Mesenchymal stem cell of Wharton's jelly (primary cell): Measurements from ENCODE around the genes H2AC18, H2AC20, BOLA1 and ECM1.

GRCh38 chr1:149842422-149843179 lies at the start of gene H2AC18:
Gene H2AC18, minus strand, starts transcription at chr1:149842750.
- CAGE, long polyA plus RNA: no peak

- CAGE, long polyA plus RNA: no peak
Observed at GRCh38 chr1:149884511-149884830, 2.0 kb downstream of the H2BC21 start.

- CAGE, long polyA plus RNA: no peak
Observed at GRCh38 chr1:149884831-149885665, 1.4 kb downstream of the H2BC21 start.

- CAGE, long polyA plus RNA: no peak
Observed at GRCh38 chr1:149886763-149887222, at the start of gene H2AC20. Gene H2AC20, plus strand, starts transcription at chr1:149886918.

GRCh38 chr1:149899264-149900641 lies at the start of gene BOLA1:
Gene BOLA1, plus strand, starts transcription at chr1:149899568.
- CAGE, long polyA plus RNA: no peak

- CAGE, long polyA plus RNA: no peak
Observed at GRCh38 chr1:149995122-149995525, 15.4 kb downstream of the OTUD7B start.

DNA sequence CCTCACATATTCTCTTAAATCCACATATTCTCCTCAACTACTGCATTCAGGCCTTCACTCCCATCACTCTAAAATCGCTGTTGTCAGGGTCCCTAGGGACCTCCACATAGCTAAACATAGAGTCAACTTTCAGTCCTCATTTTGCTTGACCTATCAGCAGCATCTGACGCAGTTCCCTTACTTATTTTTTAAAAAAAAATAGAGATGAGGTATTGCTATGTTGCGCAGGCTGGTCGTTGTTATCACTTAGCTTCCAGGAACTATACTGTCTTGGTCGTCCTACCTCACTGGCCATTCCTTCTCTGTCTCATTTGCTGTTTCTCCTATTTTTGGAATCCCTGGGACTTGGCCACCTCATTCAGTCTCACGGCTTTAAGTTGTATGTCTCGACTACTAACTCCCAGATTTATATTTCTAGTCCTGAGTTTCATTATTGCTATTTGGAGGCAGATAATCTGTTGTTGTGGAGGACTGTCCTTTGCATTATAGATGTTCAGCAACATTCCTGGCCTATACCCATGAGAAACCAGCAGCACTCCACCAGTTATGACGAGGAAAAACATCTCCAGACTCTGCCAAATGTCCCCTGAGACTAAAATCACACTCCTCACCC lies 11.5 kb upstream of the PLEKHO1 start:
- CAGE, long polyA plus RNA: no peak

GRCh38 chr1:150151189-150151782 lies 1.6 kb downstream of the PLEKHO1 start:
- CAGE, long polyA plus RNA: no peak

DNA sequence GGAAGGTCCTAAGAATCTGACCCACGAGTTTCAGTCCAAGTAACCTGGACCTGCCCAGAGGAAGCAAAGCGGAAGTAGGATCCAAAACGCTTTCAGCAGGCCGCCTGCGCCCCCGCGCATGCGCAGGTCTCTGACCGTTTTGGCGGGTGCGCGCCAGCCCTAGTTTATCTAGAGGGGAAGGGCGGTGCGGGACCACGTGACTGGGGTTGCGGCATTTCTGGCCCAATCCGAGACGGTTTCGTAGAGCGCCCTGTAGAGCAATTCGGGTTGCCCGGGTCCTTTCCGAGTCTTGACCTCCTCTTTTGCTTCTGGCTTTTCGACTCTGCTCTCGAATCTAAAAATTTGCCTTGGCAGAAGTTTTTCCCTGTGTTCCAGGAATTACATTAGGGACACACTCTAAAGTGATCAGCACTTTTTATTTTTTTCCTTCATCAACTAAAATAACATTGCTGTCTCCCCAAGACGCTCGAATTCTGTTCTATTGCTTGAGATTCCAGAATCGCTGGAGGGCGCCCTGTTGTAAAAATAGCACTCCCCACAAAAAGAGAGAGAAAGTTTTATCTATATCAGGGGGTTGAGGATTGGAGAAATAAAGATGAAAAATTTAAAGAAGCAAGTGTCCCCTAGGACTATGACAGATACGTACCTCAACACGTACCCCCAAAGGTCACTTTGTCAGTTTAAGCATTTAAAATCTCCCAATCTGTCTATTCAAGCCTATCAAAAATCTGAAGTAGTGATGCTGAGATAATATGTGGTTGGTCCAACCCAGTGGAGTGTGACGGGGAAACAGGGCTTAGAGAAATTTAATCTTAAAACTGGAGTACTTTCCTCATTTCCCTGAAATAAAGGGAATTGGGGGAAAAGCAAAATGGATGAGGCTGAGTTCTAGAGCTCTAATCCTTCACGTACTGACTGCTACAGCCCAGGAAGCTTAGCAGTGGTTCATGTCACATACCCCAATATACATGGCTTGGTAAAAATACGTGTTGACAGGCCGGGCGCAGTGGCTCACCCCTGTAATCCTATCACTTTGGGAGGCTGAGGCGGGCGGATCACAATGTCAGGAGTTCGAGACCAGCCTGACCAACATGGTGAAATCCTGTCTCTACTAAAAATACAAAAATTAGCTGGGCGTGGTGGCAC lies 22.0 kb downstream of the ANP32E start:
- CAGE, long polyA plus RNA: no peak

- CAGE, long polyA plus RNA: no peak
Observed at GRCh38 chr1:150218574-150219060, 17.3 kb downstream of the ANP32E start.

DNA sequence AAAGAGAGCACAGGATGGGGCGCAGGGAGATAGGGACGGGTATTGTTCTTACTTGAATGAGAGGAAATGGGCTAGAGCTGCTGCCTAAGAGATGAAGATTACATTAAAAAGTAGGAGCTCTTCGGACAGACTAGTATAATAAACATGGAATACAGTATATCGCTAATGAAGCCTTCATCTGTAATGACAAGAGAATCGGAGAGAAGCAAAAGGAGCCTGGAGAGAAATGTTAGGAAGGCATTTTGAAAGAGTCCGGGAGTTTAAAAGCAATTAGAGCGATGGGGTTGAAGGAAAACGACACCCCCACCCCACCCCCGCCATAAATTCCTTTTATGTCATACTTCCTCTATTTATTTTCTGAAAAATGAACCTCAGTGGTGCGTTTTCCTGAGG lies 525 bp upstream of the APH1A start:
- CAGE, long polyA plus RNA: no peak

GRCh38 chr1:150281249-150281564 lies 1.1 kb upstream of the CIART start:
- CAGE, long polyA plus RNA: no peak

GRCh38 chr1:150281565-150282433 lies 555 bp upstream of the CIART start:
- CAGE, long polyA plus RNA: no peak

DNA sequence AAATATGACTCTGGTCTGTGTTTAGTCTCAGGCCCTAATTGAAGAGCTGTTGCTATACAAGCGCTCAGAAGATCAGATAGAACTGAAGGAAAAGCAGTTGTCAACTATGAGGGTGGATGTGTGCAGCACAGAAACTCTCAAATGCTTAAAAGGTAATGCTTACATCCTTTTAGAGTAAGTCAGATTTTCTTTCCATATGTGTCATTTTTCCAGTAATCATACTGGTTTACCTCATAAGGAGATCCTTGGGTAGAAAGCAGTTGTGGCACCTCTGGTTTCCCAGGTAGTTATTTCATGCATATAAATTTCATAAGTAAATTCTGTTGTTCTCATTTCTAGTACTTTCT lies 43.0 kb upstream of the TARS2 start:
- CAGE, long polyA plus RNA: no peak

- CAGE, long polyA plus RNA: start-site peak on the plus strand at chr1:150508079-150508115, 355 and 411 reads in 2 replicates
Observed at GRCh38 chr1:150507555-150508397, at the start of gene ECM1. Gene ECM1, plus strand, starts transcription at chr1:150508109.

GRCh38 chr1:150516004-150516784 lies 8.3 kb downstream of the ECM1 start:
- CAGE, long polyA plus RNA: no peak

DNA sequence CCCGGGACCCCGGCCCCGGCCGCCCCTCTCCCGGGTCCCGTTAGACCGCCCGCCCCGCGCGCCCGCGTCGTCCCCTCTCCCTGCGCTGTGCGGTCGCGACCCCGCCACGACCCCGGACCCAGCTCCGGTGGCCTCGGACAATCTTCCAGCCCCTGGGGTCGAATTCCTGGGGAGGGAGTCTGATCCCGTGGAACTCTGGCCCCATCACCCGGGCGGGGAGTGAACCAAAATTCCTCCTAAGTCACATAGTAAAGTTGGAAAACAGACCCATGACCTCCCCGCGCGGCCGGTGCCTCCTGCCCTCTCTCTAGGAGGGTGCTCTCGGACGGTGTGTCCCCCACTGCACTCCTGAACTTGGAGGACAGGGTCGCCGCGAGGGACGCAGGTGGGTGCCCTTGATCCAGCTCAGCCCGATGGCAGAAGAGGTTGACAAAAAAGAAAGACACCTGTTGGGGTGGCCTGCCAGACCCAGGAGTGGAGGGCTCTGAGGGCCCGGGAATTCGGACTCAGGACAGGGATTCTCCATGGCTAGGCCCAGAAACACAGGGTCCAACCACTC lies 382 bp downstream of the ADAMTSL4 start:
- CAGE, long polyA plus RNA: no peak

DNA sequence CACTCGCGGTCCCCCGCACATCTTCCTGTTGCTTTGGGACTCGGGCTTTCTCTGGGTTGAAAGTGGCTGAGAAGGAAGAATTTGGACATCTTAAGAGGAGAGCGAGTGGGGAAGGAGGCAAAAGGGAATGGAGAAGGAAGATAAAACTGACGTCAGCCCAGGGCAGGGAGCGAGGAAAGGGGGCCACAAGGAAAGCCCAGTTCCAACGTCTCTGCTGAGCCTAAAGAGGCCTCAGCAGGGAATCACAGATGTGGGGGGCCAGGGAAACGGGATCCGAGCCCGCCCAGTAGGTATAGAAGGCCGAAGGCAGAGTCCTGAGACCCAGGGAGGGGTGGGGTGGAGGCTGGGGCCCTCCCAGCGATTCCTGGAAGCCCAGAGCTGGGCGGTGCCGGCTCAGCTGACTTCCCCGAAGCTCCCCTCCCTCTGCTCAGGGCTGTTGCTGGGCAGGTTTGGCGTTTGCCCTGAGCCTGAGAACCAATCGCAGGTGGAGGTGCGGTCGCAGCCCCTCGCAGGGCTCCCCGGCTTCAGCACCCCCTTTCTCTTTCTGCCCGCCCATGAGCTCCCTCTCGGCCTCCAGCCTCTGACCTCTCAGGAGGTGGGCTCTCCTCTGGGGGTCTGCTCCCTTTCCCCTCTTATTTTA lies 12.7 kb downstream of the ADAMTSL4 start:
- CAGE, long polyA plus RNA: no peak

GRCh38 chr1:150564672-150565245 lies 14.7 kb downstream of the MCL1 start:
- CAGE, long polyA plus RNA: no peak

- CAGE, long polyA plus RNA: no peak
Observed at GRCh38 chr1:150567649-150568633, 11.5 kb downstream of the MCL1 start.